Measurements from ENCODE around the gene FAM13C.

DNA sequence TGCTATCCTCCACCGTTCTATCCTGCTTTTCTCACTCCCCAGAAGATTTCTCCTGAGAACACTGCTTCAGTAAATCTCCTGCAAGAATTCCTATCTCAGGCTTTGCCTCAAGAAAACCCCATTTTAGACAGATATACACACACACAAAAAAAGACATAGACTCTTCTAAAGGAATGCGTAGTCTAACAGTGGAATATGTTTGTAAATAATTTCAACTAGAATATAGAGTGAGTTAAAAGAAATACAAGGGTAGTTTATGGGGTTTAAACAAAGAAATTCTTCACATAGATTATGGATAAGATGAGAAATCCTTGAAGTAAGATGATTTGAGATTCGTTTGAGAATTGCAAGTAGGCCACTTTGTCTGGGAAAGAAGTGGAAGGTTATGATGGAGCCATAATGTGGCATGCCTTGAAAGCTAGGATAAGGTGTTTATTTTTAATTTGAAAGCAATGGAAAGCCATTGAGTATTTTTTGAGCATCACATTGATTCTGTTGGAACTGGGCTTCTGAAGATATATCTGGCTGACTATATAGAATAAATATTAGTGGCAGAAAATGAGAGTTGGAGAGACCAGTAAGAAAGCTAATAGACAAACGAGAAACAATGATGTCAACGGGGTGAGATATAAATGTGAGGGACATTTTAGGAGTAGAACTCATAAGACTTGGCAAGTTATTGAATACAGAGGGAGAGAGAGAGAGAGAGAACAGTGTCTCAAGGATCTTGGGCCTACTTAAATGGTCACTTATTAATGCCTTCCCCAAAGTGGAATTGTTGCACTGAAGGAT is 128.3 kb downstream of the PRKG1 start:
- PRO-cap, 2 experiments, result no peak in any of the 2 experiments
- RAMPAGE, long total RNA, 4 experiments, result no peak in any of the 4 experiments

DNA sequence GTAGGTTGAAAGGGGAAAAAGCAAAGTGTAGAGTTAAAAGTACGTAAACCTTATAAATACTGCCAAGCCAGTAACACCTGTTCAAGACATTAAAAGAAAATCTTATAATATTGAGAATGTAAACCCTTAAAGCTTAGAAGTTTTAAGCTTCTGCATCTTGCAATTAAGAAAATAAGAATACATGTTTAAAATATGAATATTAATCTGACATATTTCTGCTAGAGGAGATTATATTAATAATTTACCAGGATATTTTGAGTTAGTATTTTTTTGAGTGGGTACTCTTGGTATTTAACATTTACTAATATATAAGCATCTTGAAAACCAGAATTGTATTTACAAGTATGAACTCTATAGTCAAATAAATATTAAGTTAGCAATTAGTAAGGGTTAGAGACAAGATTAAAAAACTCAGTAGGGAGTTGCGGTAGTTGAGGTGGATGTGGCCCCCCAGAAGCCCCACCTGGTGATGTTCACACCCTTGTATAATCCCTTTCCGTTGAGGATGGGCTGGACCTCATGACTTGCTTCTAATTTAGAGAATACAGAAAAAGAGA is 212.2 kb downstream of the CSTF2T start:
- PRO-cap, 2 experiments, result no peak in any of the 2 experiments
- RAMPAGE, long total RNA, 4 experiments, result start-site peak on the plus strand in 2 of 4 experiments, centred at positions 395 to 404 of the sequence, 9 to 11 reads per replicate

DNA sequence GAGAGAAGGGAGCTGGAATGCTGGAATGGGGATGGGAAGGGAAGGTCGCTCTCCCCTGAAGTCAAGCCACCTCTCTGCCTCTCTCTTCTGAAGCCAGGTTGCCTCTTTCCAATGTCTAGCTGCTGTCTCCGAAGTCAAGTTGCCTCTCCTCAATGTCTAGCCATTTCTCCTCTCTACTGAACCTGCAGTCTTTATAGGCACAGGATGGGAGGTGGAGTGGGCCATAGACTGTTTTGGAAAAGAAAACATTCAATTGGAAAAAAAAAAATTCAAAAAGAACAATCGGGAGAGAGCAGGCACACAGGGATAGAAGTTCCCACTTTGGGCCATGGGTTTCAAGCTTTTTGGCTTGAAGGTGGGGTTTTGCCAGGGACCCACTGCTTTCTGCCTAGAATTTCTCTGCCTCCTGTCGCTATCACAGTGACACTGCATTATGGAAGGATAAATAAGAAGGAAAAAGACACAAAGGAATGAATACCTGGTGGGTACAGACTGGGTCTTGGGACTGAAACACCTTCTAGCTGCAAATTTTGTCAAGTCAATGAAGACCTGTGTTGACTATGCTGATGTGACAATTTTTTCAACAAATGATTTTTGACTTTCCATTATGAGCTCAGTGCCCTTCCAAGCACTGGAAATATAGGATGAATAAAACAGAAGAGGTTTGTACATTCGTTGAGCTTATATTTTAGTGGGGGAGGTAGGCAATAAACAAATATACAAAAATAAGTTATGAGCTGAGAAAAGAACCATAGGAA is 183.0 kb downstream of the CSTF2T start:
- PRO-cap, 2 experiments, result no peak in any of the 2 experiments
- RAMPAGE, long total RNA, 4 experiments, result no peak in any of the 4 experiments

DNA sequence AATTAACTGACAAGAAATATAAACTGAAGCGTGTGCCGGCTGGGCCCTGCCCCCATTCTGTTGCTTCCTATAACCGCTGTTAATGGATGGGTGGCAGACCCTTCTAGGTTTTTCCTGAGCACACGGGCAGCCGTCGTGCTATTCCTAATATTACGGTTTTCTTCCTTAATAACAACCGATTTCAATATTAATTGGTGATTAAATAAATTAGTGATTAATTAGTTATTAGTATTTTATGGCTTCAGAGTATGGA is 695 bp upstream of the CSTF2T start:
- PRO-cap, 2 experiments, result no peak in any of the 2 experiments
- RAMPAGE, long total RNA, 4 experiments, result no peak in any of the 4 experiments

GRCh38 chr10:52233184-52233485 is 80.9 kb upstream of the DKK1 start:
- PRO-cap, 2 experiments, result no peak in any of the 2 experiments
- RAMPAGE, long total RNA, 4 experiments, result no peak in any of the 4 experiments

DNA sequence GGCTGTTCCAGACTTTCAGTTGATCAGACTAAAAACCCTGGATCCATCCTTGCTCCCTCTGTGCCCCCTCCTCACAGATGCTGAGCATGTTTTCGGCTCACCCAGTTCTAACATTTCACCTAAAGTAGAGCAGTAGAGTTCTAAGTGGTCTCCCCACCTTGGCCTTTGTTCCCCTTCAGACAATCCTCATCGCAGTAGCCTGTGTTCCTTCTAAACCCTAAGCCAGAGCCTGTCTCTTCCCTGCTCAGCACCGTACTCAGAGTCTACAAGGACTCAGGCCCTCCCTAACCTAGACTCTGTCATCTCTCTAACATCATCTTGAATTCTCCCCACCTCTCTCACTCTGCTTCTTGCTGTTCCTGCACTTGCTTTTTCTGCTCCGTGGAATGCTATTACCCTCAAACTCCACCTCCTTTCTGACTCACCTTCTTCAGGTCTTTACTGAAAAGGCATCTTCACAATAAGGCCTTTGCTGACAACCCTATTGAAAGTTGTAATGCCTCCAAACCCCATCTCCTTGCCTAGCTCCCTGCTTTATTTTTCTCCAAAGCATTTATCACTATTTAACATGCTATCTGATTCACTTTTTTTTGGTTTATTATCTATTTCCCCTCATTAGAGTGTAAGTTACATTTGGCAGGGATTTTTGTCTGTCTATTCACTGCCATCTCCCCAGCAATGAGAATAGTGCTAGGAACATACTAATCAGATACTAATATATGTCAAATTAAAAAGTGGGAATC is 141.0 kb downstream of the DKK1 start:
- PRO-cap, 2 experiments, result no peak in any of the 2 experiments
- RAMPAGE, long total RNA, 4 experiments, result no peak in any of the 4 experiments

DNA sequence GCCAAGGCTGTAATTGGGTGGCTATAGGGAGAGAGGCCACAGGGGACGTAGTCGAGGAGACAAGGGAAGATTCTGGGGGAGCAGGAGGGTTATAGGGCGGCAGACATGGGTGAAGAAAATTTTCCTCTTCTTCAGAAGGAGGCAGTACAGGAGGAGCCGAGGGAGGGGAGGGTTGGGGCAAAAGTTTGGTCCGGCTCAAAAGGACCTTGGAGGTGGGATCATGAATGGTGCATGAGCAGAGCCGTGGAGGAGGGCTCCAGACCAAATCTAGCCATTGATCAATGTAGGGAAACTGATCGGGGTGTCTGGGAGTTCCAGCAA is 180.8 kb upstream of the MBL2 start:
- PRO-cap, 2 experiments, result no peak in any of the 2 experiments
- RAMPAGE, long total RNA, 4 experiments, result no peak in any of the 4 experiments

GRCh38 chr10:53029895-53030811 is 257.6 kb upstream of the MBL2 start:
- PRO-cap, 2 experiments, result no peak in any of the 2 experiments
- RAMPAGE, long total RNA, 4 experiments, result no peak in any of the 4 experiments

GRCh38 chr10:53229957-53230156 is 457.3 kb upstream of the MBL2 start:
- PRO-cap, 2 experiments, result peak in 1 of 2 experiments; most common plus-strand start chr10:53230028 (in 1)
- RAMPAGE, long total RNA, 4 experiments, result no peak in any of the 4 experiments

GRCh38 chr10:53457963-53458310 is 685.4 kb upstream of the MBL2 start:
- PRO-cap, 2 experiments, result no peak in any of the 2 experiments
- RAMPAGE, long total RNA, 4 experiments, result no peak in any of the 4 experiments

- PRO-cap, 2 experiments, result no peak in any of the 2 experiments
- RAMPAGE, long total RNA, 4 experiments, result no peak in any of the 4 experiments
These were observed 732.8 kb downstream of the ZWINT start for GRCh38 chr10:55627862-55629034.

- PRO-cap, 2 experiments, result no peak in any of the 2 experiments
- RAMPAGE, long total RNA, 4 experiments, result no peak in any of the 4 experiments
These were observed 690.5 kb downstream of the ZWINT start for GRCh38 chr10:55670532-55670977.

DNA sequence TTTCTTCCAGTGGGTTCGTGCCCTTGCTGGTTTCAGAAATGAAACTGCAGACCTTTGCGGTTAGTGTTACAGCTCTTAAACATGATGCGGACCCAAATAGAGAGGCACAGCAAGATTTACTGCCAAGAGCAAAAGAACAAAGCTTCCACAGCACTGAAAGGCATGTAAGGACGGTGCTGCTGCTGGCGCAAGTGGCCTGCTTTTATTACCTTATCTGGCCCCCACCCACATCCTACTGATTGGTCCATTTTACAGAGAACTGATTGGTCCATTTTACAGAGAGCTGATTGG is 931.3 kb downstream of the IPMK start:
- PRO-cap, 2 experiments, result no peak in any of the 2 experiments
- RAMPAGE, long total RNA, 4 experiments, result no peak in any of the 4 experiments

DNA sequence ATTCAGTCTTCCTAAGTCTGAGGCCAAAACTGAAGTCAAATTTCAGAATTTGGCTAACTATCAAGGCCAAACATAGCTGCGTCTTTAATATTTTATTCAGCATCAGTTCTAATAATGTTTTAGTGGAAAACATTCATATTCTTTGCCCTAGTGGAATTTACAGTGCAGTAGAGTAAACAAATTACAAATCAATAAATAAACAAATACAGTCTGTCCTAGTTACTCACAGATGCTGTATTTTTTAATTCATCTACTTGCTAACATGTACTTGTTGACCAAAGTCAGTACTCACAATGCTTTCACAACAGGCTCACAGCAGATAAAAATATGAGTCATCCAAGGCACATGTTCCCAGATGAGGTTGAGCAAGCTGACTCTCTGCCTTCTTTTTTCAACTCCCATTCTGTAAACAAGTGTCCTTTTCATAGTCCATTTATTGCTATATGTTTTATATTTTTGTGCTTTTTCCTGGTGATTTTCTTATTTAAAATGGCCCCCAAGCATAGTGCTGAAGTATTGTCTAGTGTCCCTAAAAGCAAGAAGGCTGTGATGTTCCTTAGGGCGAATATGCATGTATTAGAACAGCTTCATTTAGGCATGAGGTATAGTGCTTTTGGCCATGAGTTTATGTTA is 563.9 kb downstream of the IPMK start:
- PRO-cap, 2 experiments, result no peak in any of the 2 experiments
- RAMPAGE, long total RNA, 4 experiments, result no peak in any of the 4 experiments

- PRO-cap, 2 experiments, result no peak in any of the 2 experiments
- RAMPAGE, long total RNA, 4 experiments, result no peak in any of the 4 experiments
These were observed 11.1 kb downstream of the CISD1 start for GRCh38 chr10:58279717-58280766.

- PRO-cap, 2 experiments, result no peak in any of the 2 experiments
- RAMPAGE, long total RNA, 4 experiments, result no peak in any of the 4 experiments
These were observed 6.1 kb downstream of the BICC1 start for GRCh38 chr10:58518595-58519337.

GRCh38 chr10:59019050-59019408 is 157.4 kb upstream of the PHYHIPL start:
- PRO-cap, 2 experiments, result no peak in any of the 2 experiments
- RAMPAGE, long total RNA, 4 experiments, result no peak in any of the 4 experiments

GRCh38 chr10:59362051-59362343 is 352 bp downstream of the FAM13C start:
- PRO-cap, 2 experiments, result peak in 1 of 2 experiments; most common plus-strand start chr10:59362278 (in 1)
- RAMPAGE, long total RNA, 4 experiments, result no peak in any of the 4 experiments

DNA sequence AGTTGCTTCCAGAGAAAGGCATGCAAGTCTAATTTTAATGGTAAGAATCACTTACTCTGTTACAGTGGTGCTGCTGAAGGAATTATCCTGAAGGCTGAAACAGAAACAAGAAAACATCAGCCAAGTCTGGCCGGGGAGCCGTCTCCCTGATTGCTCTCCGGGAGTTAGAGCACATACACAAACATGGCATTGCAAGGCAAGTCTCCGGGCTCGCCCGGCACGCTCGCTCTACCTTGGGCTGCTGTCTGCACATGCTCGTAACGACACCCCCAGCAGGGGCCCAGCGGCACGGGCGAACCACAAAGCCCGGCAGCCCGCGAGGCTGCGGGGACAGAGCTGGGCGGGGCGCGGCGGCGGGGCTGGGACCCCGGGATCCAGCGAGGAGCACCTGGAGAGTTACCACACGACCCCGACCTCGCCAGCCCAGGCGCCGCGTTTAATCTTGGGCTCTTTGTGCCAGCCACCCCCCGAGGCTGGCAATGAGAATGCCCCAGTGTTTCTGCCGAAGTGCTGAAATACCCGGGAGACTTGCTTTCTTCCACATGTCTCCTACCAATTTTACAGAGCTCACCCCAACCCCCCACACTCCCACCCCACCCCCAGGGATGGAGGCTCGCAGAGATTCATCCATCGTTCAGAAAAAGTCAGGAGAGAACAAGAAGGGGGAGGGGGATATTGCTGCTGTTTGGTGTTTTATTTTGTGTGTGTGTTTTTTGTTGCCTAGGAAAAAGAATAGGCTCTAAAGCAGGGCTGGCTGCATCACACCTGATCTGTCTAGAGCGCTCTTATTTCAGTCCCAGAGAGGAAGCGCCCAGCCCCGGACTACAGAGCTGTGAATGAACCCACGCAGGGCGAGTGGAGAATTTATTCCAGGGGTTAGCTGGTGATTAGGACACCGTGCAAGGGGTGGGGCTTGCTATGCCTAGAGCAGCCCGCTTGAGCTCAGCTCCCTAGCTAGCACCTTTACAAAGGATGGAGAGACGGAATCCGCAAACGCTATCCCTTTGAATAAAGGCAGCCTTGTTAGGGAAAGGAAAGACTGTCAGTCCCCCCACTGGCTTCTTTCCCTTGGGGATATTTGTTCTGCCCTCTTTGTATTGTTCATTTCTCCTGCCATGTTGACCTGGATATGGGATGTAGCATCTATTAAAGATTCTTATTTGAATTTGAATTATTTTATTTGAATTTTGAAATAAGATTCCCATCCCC is at the start of gene FAM13C:
Gene FAM13C, minus strand, starts transcription at position 206 of the 1,209 bp plus-strand sequence.
- PRO-cap, 2 experiments, result peak in 2 of 2 experiments; most common plus-strand start position 302 of the sequence (in 2); most common minus-strand start position 247 of the sequence (in 1)
- RAMPAGE, long total RNA, 4 experiments, result start-site peak on the minus strand in 4 of 4 experiments, centred at positions 196 to 209 of the sequence, 26 to 95 reads per replicate

- PRO-cap, 2 experiments, result no peak in any of the 2 experiments
- RAMPAGE, long total RNA, 4 experiments, result no peak in any of the 4 experiments
These were observed 86.0 kb downstream of the SLC16A9 start for GRCh38 chr10:59623587-59624102.

All from upper lobe of left lung (tissue), 5 donors.